ENCODE measurements around the gene CYB5R3.

- PRO-cap = no peak
Measured at GRCh38 chr22:42648050-42649051, 841 bp downstream of the CYB5R3 start.

GRCh38 chr22:42649052-42649932 lies at the start of gene CYB5R3:
Gene CYB5R3, minus strand, starts transcription at chr22:42649392.
- PRO-cap = bidirectional peak, plus-strand start at chr22:42649163, minus-strand start at chr22:42649135; bidirectional peak, plus-strand start at chr22:42649482, minus-strand start at chr22:42649340; unidirectional peak, minus-strand start at chr22:42649590

DNA sequence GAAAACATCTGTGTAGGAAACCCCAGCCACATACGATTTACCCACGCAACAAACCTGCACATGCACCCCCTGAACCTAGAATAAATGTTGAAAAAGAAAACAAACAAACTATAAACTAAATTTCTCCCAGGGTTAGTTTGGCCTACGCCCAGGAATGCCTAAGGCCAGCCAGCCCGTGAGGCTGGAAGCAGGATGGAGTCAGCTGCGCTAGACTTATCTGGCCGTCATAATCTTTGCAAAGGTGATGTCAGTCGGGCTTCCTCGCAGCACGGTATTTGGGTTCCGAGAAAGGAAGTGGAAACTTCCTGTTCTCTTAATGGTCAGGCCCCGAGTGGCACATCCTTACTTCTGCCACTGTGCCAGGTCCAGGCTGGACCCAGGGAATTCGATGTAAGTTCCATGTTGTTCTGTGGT lies 22.1 kb upstream of the CYB5R3 start:
- PRO-cap = no peak

GRCh38 chr22:42719545-42719983 lies 1.1 kb downstream of the A4GALT start:
- PRO-cap = no peak

DNA sequence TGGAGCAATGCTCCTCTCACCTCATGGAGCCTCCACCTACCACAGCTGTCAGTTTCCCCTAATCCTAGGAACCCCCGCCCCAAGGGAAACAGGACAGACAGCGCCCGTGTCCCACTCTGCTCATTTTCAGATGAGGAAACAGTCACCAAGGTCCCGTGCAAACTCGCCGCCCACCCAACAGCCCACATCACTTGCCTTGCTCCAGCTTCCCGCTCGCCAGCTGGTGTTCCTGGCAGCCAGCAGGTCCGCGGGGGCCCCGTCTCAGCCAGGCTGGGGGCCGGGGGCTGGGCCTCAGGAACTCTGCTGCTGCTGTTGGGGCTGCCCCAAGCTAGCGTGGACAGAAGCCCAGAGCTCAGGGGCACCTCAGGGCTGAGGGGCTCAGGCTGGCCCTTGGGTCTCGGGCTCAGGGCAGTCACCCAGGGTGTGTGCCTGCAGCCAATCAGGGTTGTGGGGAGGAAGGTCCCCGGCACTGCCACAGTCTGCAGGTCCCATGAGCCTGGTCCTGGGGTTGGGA lies 65.4 kb downstream of the ARFGAP3 start:
- PRO-cap = no peak

- PRO-cap = no peak
Measured at GRCh38 chr22:42800944-42801459, 56.1 kb downstream of the ARFGAP3 start.

GRCh38 chr22:42805047-42805461 lies 52.0 kb downstream of the ARFGAP3 start:
- PRO-cap = no peak

- PRO-cap = no peak
Measured at GRCh38 chr22:42880521-42881702, 23.8 kb upstream of the ARFGAP3 start.

GRCh38 chr22:42889119-42889886 lies 32.2 kb upstream of the ARFGAP3 start:
- PRO-cap = no peak

- PRO-cap = no peak
Measured at GRCh38 chr22:42905483-42906199, 48.6 kb upstream of the ARFGAP3 start.

DNA sequence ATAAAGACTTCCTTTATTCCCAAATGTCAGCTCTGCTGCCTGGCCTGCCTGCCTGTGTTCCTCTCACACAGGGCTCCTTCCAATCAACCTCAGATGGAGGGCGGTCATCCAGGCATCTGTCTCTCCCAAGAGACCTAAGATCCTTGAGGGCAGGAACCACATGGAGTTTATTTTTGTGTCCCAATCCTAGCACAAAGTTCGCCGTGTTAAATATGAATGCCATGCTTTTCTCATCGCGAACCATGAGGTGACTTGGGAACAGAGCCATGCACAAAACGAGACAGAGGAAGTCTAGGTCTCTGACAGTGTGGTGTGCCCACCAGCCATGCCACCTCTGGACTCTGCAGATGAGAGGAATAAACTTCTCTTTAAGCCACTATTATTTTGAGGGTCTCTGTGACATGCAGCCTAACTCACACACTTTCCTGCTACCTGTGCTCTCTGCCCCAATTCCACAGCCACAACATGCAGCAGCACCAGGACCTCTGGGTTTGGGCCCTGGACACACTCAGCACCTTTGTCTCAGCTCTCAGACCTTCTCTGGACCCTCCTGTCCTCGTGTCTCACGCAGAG lies 72.9 kb upstream of the ARFGAP3 start:
- PRO-cap = no peak

DNA sequence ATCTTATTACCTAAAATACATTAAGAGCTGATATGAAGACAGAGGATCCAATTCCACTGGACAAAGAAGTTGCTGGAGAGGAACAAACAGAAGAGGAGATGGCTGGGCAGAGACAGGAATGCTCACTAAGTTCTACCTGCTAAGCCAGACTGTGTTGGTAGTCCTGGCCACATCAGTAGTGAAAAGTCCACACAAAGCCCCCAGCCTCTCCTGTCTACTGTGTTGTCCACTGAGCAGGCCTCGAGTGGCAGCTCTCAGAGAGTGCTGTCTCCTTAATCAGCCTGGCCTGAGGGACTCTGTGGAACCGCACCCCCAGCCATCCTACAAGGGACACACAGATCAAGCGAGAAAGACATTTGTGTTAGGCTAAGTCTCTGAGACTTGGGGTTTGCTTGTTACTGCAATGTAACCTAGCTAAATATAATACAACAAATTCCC lies 71.0 kb downstream of the PACSIN2 start:
- PRO-cap = no peak

DNA sequence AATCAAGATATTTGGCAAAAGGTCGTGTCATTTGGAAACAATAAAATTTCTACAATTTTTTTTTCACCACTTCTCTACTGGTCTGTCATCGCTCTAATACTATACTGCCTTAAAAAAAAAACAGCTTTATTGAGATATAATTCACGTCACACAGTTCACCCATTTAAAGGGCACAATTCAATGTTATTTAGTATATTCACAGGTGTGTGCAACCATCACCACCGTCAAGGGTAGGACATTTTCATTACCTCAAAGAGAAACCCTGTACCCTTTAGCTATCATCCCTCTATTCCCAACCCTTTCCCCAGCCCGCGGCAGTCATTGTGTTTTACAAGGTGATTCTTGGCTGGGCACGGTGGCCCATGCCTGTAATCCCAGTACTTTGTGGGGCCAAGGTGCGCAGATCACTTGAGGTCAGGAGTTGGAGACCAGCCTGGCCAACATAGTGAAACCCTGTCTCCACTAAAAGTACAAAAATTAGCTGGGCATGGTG lies 51.1 kb downstream of the PACSIN2 start:
- PRO-cap = no peak

DNA sequence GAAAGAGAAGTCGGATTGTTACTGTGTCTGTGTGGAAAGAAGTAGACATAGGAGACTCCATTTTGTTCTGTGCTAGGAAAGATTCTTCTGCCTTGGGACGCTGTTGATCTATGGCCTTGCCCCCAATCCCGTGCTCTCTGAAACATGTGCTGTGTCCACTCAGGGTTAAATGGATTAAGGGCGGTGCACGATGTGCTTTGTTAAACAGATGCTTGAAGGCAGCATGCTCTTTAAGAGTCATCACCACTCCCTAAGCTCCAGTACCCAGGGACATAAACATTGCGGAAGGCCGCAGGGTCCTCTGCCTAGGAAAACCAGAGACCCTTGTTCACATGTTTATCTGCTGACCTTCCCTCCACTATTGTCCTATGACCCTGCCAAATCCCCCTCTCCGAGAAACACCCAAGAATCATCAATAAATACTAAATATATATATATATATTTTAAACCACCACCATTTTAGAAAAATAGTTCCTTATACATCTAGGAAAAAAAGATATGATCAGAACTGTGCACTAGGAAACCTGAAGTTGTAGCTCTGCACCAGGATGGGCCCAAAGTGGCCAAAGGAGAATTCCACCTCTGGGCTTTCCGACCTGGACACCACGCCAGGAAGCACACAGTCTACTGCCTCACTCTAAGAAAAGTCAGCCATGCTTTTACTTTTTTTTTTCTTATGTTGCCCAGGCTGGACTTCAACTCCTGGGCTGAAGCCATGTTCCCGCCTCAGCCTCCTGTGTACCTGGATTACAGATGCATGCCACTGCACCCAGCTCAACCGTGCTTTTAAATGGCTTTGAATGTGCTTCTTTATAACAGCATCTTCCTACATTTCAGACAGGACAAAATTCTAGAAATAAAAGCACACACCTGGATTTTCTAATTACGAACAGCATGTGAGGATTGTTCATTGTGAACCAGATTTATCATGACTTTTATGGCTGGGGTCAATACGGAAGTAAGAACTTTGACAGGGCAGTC lies 42.6 kb downstream of the PACSIN2 start:
- PRO-cap = no peak

DNA sequence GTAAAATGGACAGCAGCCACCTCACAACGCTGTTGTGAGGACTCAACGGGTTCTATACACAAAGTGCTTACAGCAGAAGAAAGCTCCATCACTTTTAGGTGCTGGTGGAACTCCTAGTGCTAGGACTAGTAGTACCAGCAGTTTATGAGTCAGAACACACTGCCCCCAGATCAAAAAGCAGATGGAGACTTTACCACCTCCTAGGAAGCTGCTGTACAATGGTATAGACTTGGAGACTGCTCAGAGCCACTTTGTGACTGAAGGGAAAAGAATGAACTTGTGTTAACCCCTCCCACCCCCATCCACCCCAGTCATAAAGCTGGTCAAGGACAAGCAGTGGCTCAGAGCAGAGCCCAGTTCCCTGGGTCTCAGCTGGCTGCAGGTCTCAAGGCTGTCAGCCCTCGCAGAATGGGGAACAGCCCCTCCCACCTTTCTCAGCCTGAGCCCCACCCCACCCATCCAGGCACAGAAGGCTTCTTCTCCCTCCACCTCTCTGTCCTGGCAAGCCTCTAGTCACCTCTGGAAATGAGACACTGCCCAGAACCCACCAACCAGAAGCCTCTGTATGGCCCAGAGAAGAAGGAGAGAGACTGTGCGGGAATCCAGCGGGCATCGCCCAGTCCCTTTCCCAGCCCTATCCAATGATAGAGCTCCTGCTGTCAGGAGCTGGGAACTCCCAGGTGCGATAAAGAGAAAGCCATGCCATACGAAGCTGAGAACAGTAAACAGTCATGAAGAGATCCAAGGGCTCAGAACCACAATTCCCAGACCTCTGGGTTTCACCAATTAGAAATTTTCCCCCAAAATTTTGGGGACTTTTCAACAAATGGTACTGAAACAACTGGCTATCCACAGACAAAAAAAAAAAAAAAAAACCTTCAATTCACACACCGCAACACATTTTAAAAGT lies 23.7 kb downstream of the PACSIN2 start:
- PRO-cap = no peak

GRCh38 chr22:43013229-43013666 lies 1.7 kb downstream of the PACSIN2 start:
- PRO-cap = no peak

GRCh38 chr22:43111016-43111835 lies 676 bp downstream of the BIK start:
- PRO-cap = no peak

DNA sequence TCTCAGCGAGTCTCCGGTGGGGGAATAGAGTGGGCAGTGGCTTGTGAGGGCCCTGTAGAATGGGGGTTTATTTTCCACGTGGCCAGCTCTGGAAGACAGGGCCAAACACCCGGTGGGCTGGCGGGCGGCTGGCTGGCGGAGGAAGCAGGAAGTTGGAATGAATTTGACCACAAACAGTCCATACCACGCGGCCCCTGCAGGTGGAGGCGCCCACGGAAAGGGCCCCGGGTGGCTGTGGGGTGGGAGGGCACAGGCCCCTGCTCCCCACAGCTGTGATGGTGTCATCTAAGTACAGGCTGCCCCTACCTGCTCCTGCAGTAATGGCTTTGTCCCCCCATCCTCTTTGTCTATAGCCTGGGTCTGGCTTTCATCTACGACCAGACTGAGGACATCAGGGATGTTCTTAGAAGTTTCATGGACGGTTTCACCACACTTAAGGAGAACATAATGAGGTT lies 15.0 kb downstream of the MCAT start:
- PRO-cap = no peak

- PRO-cap = no peak
Measured at GRCh38 chr22:43144759-43145469, 1.7 kb upstream of the MCAT start.

GRCh38 chr22:43171438-43172191 lies 15.3 kb downstream of the TTLL12 start:
- PRO-cap = no peak